Zone of skin (tissue), 1 donor: ENCODE results near the genes SCGB2A1 and SLC22A10.

GRCh38 chr11:62152024-62152410 lies 28.2 kb downstream of the INCENP start:
- RRBS = no CpG with 5 or more reads among the region's 4 CpGs

- RRBS = no CpG with 5 or more reads among the region's 8 CpGs
Measured at GRCh38 chr11:62208350-62208973, at the start of gene SCGB2A1. Gene SCGB2A1 (plus strand): TSS chr11:62208673.

GRCh38 chr11:62400514-62401110 lies 18.2 kb upstream of the SCGB1A1 start:
- RRBS = no CpG with 5 or more reads among the region's 15 CpGs

GRCh38 chr11:62420036-62420261 lies 1.1 kb downstream of the SCGB1A1 start:
- RRBS = no CpG with 5 or more reads among the region's 1 CpG

DNA sequence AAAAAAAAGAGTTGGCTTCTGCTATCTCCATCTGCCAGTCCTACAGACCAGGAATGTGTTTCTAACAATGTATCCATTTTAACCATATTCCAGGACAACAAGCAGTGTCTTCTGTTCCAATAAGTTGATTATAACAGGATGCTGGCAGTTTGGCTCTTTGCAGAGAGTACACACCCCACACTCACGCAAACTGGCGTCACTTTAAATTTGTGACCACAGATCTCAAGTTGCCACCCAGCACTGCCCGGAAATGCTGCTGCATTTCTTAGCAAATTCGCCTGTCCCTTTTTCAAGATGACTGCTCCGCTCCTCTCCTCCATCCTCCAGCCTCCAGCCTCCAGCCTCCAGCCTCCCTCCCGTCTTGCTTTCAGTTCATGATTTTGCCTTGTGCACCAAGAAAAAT lies 44.3 kb downstream of the SCGB1A1 start:
- RRBS = no CpG with 5 or more reads among the region's 6 CpGs

GRCh38 chr11:62560730-62561115 lies 13.0 kb downstream of the EEF1G start:
- RRBS = no CpG with 5 or more reads among the region's 2 CpGs

DNA sequence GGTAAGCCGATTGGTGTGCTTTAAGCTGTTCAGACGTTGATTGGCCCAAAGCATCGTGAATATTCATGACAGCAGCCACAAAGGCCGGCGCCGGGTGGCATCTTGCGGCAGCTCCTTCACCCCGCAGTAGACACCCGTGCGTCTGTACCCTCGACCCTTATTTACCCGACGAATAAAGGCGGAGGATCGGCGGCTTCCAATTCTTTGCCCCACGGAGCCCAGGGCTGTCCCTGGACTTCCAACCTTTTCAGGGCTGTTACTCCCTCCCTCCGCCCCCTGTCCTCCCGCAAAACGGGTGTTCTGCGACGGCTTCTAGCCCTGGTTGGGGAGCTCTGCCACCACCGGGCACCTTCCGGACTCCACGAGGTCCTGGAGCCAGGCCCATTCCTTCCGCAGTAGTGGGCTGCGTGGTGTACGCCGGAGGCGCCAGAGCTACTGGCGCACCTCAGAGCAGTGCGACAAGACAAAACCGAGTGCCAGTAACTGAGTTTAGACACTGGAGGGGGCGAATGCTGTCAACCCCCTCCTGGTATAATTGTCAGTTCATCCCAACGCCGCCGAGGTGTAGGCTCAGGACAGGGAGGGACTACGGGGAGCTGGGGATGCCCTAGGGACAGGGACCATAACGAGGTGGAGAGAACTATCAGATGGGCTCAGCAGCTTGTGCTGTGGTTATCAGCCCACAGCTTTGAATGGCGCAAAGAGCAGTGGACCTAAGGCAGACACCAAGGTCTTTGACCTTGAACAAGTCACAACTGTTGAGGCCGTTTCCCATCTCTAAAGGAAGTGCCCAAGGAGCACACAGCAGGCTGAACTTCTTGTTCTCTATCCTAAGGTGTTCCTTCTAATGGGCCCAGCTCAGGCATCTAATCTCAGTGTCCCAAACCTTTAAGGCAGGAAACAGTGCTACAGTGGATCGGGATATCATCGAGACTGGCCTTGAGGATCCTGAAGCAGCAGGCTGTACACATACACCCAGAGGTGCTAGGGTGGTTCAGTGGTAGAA lies 711 bp upstream of the TUT1 start:
- RRBS = 2% methylated on average over 6 of the region's 43 CpGs

DNA sequence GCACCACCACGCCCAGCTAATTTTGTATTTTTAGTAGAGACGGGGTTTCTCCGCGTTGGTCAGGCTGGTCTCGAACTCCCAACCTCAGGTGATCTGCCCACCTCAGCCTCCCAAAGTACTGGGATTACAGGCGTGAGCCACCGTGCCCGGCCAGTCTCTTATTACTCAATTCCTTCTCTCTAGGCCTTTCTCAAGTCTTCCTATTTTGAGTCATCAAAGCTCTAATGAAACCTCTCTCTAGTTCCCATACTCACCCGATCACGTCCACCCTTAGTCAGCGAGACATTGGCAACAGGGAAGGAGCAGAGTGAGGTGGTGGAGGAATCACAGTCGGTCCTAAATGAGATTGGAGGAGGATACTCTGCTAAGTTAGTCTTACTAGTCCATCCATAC lies 5.0 kb downstream of the BSCL2 start:
- RRBS = no CpG with 5 or more reads among the region's 12 CpGs

DNA sequence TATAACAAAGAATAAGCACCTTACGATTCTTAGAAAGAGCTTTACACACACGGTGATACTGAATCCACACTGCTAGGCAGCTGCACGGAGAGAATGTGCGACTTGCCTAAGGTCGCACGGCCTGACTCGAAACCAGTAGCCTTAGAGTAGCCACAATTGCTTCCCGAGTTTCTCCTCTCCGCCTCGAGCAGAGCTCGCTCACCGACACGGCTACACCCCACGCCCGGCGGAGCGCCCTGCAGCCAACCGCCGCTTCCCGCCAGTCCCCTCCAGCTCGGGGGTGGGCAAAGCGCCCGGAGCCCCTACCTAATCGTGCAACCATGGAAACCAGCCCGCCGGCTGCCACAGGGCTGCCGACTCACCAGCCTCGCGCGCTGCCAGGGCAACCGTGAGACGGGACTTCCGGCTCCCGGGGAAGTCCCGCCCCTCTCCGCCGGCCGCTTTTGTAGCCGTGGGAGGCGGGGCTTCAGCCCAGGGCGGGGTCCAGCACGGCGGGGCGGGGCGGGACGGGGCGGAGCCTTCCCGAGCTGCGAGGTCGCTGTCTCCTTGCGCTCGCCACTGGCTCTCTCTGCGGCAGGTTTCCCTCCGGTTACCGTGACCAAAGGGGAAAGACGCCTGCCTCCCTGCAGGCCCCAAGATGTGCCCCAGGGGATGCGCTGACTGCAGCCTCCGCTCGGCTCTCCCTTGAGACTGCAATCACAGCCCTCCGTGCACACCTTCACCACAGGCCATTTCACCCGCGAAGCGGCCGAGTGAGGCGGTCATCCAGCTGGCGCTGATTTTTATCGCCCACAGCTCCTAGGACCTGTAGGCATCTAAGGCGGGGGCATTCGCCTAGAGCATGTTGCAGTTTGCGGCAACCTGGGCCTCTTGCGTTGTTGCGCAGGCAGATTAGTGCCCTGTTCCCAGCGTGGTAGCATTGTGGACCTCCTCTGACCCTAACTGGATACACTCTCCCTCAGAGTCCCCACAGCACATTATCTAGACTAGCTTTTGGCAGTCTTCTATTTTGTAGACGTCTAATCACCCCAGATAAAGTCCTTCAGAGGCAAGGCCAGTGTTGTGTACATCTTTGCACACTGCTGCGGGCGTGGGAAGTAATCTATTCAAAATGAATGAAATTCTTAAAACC lies 961 bp downstream of the BSCL2 start:
- RRBS = 1% methylated on average over 18 of the region's 76 CpGs

DNA sequence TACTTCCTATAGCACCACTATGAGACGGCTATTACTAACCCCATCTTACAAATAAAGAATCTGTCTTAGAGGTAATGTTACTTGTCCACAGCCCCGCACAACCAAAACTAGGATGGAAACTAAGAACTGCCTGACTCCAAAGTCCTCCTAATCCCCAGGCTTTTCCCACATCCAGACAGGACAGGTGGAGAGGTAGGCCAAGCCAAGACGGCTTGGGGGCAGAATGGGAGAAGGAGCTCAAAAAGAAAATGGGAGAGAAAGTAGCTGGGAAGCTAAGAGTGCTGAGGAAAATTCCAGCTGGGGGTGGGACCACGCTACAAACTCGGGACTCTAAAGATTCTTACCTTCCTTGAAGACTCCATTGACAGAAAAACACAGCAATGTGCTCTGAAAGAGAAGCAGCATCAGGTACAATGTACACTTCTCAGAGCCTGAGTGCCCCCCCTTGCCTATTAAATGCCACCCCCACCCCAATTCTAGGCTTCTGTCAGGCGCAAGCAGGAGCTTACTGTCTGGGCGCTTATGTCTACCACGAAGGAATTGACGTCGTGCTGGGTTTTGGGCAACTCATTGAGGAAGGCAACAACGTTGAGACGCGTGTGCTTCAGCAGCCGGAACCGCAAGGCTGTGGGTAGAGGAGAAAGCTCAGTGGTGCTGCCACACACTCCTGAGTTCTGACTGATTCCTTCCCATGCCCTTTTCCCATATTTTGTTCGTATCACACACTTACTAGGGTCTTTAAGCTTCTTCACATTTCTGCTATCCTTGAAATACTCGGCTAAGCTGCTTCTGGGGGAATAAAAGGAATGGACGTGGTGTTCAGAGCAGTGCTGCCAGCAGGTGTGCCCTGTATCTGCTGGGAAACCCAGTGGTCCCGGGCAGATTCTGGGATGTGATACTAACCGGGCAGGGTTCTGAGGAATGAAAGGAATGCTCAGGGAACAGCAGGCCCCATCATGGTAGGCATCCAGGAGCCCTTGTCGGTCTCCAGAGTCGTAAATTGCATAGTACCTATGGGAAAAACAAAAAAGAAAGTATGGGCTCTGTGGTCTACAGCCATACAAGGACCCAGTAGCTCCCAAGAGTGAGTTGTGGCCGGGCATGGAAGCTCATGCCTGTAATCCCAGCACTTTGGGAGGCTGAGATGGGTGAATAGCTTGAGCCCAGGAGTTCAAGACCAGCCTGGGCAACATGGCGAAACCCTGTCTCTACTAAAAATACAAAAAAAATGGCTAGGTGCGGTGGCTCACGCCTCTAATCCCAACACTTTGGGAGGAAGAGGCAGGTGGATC lies 4.2 kb upstream of the TMEM223 start:
- RRBS = 71% methylated on average over 1 of the region's 26 CpGs

- RRBS = no CpG with 5 or more reads among the region's 10 CpGs
Measured at GRCh38 chr11:62798548-62799346, 6.5 kb downstream of the NXF1 start.

DNA sequence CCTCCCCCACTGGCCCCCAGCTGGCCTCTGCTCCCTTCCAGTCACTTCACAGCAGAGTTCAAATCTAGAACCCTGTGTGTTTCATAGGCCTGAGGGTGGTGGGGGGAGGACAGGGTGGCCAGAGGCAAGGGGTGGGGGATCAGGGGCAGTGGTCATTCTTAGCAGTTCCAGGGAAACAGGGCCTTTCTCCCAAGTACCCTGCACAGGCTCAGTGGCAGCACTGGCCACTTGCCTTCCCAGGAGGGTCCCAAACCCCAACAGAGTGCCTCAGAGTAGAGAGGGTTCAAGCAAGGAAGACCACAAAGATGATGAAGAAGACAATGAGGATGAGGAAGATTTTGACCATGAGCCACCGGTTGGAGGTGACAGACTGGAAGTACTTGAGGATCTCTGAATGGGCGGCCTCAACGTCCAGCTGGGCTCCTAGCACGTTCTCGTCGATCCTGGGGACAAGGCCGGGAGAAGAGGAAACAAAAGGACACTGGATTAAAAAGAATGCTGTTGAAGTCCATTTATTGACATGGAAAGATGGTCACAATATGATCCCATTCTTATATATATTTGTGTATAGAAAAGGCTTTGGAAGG lies 2.0 kb upstream of the NXF1 start:
- RRBS = 88% methylated on average over 5 of the region's 7 CpGs

GRCh38 chr11:62838749-62839438 lies 496 bp downstream of the WDR74 start:
- RRBS = 1% methylated on average over 11 of the region's 37 CpGs

GRCh38 chr11:63289853-63290111 lies at the start of gene SLC22A10:
Gene SLC22A10 (plus strand): TSS chr11:63289903.
- RRBS = no CpG with 5 or more reads among the region's 4 CpGs

GRCh38 chr11:63531082-63531820 lies 5.4 kb upstream of the PLAAT4 start:
- RRBS = no CpG with 5 or more reads among the region's 6 CpGs

DNA sequence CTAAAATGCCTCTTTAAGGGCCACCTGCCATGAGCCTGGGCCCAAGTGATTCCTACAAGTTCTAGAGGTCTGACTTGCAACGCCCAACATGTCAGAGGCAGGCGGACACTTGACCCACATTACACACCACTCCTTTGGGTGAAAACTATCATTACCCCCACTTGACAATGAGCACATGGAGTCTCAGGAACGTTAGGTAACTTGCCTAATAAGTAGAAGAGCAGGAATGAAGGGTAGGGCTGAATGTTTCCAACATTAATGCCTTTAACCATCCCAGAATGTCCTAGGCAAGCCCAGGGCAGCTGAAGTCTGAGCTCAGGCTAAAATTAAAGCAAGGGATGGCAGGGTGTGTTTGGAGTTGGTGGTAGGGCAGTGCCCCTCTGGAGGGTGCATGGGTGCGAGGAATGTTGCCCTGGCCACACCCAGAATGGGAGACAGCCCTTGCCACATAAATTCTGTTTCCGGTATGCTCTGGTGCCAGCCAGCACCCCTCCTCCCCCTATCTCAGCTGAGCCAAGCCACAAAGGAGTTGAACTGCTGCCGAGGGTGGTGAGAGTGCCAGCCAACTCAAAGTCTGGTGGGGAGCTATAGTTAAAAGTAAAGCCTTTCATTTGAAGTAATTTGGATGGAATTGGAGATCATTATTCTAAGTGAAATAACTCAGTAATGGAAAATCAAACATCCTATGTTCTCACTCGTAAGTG lies 2.5 kb downstream of the PLAAT2 start:
- RRBS = no CpG with 5 or more reads among the region's 7 CpGs

GRCh38 chr11:63575417-63575680 lies 12.2 kb upstream of the PLAAT2 start:
- RRBS = no CpG with 5 or more reads among the region's 1 CpG

DNA sequence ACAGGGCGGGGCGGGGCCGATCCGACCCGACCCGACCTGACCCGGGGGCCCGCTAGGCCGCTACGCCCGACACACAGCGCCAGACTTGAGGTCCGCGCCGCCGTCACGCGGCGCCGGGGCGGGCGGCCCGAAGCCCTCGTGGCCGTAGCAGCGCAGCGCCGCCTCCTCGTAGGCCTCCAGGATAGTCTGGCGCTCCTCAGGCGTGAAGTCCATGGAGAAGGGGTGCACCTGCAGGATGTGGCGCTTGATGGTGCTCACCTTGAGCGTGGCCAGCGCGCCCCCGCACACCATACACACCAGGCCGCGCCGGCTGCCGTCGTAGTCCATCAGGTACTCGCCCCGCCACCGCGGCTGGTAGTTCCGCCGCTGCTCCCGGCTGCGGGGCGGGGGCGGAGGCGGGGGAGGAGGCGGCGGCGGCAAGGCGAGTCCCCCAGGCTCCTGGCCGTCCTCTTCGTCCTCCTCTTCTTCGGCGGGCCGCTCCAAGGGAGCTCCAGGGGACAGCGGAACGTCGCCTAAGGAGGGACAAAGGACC lies 5.2 kb downstream of the ZFTA start:
- RRBS = 20% methylated on average over 29 of the region's 64 CpGs

- RRBS = no CpG with 5 or more reads among the region's 10 CpGs
Measured at GRCh38 chr11:63765212-63765900, 3.2 kb downstream of the ZFTA start.